Occipital lobe (tissue), 2 donors: ENCODE results near the genes KCTD10, GLTP and PPTC7.

GRCh38 chr12:109196863-109197929 lies 80.8 kb downstream of the ACACB start:
- RAMPAGE, long total RNA, result no peak

DNA sequence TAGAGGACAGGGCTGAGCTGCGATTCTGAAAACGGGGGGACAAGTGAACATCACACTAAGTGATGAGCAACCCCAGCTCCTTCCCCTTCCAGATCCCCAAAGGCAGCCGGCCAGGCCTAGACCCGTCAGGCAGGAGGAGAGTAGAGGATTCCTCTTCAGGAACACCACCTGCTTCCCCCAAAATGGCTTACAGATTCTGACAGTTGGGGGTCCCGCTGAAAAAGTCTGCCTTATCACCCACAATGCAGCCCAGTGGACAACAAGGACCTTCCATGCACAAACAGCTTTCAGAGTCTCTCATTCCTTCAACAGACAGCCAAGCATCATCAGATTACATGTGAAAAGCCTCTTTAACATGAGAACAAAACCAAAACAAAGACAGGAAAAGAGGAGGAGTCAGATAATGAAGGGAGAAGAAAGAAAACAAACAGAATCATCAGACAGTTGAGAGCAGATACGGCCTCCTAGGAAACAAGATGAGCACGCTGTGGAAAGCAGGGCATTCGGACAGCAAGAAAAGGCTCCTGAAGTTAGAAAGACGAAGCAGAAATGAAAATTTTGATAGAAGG lies 18.4 kb downstream of the KCTD10 start:
- RAMPAGE, long total RNA, result no peak

- RAMPAGE, long total RNA, result no peak
Measured at GRCh38 chr12:109461024-109461472, 16.1 kb downstream of the KCTD10 start.

- RAMPAGE, long total RNA, result no peak
Measured at GRCh38 chr12:109461473-109461867, 15.6 kb downstream of the KCTD10 start.

- RAMPAGE, long total RNA, result no peak
Measured at GRCh38 chr12:109467681-109468329, 9.3 kb downstream of the KCTD10 start.

DNA sequence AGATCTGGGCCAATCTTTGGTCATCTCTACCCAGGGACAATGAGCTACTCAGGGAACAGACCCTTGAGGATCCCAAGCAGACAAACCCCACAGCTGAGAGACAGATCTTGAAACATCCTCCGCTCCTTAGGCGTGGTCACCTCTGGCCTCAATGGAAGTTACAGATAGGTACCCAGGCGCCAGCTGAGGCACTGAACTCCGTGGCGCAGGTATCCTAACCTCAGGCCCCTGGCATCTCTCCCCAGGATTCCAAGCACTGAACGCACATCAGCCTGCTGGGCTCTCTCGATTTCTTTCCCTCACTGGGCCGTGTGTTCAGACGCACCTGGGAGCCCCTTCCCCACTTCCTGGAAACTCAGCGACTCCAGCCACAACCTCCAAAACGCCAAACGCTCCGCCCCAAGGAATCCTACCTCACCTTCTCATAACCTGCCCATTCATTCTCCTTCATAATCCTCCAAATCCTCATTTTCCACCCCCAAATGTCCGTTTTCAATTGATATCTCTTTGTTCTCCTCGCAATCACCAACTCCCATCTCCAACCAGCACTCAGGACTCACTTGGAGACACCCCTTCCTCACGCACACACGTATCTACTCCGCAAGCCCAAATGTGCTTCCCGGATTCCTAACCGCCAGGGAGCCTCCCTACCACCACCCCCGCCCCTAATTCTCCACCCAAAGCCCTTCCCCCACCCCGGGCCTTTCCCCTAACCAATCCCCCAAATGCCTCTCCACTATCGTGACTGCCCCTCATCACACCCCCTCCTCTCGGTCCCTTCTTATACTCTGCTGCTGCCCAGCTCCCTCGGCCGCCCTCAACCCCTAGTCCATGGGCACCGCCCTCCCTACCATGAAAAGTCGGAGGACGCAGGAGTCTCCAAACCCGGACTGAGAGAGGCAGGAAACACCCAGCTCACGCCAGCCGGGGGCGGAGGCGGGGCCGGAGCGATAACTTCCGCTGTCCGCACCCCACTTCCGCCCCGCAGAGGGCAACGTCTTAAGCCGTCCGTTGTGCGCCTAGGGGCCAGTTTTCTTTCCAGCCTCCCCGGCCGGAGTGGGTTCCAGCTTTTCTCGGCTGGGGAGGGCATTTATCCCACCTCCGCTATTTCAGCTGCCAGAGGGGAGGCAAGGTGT lies at the start of gene KCTD10:
TSS of gene KCTD10 (minus strand) at position 892 of the 1,136 bp plus-strand sequence.
- RAMPAGE, long total RNA, result no peak

DNA sequence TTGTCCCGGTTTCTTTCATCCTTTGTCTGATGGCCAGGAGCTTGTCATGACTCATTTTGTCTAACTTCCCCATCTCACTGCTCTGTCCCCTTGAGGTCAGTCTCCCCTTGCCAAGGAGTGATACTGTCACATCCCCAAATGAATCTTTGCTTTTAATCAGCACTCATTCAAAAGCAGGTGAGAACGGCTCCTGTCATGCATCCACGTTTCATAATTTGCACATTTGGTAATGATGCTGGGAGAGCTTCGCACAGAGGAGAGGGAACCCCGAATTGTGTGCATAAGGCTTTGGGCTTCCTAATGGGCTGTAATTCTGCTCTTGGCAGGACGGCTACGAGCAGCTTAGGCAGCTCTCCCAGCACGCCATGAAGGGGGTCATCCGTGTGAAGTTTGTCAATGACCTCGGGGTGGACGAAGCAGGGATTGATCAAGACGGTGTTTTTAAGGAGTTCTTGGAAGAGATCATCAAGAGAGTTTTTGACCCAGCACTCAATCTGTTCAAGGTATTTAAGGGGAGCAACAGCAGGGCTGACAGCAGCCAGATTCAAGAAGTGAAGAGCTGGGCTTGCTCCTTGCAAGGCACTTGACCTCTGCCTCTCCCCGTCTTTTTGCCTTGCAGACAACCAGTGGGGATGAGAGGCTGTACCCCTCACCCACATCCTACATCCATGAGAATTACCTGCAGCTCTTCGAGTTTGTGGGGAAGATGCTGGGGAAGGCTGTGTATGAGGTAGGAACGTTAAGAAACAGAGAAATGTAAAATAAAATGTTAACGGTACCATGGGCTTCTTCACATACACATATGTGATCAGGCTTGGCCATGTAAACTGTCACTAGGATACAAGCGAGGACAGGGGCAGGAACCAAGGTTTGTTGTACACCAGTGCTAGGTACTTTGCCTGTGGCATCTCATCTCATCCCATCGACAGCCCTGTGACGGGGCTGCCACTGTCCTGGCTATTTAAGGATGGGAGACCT lies 43.7 kb downstream of the UBE3B start:
- RAMPAGE, long total RNA, result no peak

DNA sequence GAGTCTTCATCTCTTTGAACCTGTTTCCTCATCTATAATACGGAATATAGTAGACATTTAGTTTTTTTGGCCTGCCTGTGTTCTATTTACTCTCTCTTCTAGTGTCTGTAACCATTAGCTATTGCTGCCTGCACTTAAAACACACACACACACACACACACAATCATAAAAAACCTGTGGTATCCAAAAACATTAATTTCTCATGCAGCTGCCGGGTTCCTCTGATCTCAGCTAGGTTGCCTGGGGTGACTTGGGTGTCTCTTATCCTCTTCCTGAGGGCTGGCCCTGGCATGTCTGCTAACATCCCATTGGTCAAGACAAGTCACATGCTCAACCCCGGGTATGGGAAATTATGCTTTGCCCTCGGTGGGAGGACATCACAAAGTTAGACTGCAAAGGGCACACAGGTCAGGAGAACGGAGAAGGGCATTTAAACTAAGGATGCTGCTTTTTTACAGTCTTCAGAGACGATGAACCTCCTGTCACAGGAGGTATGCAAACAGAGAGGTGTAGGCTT lies 55.7 kb downstream of the TRPV4 start:
- RAMPAGE, long total RNA, result no peak

GRCh38 chr12:109879787-109880929 lies at the start of gene GLTP:
GLTP (minus strand) TSS chr12:109880541.
- RAMPAGE, long total RNA, result no peak

DNA sequence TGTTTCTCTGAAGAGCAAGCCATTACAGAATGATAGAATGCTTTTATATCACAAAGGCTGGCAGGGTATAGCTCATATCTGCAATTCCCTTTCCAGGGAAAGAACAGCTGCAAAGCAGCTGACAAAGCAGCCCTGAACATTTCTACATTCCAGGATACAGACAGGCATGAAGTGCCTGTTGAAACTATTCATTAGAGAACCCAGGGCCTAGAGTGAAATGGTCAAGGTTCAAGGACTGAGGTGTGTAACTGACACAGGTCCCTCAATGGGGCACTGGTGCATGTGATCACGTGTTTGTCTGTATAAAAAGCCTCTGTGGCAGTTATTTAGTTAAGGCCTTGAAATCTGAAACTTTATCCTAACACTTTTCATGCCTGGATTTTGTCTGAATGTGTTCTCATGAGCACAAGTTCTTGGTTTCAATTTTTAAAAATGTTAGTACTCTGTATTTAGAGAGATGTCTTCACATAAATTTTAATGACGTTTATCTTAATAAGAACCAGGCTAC lies 47.1 kb downstream of the GIT2 start:
- RAMPAGE, long total RNA, result no peak

DNA sequence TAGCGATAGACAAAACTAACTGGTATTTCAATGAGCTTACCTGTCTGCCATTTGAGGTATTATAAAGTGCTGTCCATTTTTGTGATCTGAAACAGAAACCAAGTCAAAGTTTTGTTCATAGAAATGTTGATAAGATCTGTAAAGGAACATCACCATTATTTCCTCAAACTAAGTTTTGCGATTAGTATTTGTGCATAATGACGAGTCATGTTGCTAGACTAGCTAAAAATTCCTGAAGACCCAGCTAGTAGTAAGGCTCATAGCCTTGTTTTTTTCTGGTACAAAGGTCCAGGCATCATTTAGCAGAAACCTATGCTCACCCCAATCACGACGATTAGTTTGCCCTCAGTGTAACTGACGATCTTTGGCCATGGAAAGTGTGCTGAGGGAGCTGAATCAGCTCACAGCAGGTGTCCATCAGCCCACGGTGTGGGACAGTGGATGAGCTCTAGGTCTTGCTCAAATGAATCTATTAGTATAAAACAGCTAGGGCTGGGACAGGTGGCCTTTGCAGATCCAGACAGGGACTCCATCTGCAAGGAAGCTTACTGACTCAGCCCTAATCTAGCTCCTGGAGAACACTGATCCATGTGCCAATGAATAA lies 28.6 kb downstream of the GIT2 start:
- RAMPAGE, long total RNA, result no peak

DNA sequence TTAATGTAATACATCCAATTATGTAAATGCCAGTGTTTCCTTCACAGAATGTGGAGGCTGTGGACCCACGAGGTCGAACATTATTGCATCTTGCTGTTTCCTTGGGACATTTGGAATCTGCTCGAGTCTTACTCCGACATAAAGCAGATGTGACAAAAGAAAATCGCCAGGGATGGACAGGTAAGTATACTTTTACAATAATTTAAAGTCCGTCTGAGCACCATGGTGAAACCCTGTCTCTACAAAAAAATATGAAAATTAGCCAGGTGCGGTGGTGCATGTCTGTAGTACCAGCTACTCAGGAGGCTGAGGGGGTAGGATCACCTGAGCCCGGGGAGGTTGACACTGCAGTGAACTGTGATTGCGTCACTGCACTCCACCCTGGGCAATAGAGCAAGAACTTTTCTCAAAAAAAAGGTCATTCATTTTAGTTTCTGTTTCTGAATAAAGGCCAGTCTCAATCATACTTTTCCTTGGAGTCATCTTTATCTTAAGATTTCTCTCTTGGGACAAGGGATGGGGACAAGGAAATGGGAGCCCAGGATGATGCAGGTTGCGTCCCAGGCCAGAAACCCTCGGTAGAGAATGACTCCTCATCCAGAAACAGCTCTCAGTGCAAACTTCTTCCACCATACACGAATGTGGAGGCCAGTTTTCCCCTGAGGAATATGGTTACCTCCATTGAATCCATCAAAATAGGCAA lies 12.9 kb downstream of the ANKRD13A start:
- RAMPAGE, long total RNA, result no peak

DNA sequence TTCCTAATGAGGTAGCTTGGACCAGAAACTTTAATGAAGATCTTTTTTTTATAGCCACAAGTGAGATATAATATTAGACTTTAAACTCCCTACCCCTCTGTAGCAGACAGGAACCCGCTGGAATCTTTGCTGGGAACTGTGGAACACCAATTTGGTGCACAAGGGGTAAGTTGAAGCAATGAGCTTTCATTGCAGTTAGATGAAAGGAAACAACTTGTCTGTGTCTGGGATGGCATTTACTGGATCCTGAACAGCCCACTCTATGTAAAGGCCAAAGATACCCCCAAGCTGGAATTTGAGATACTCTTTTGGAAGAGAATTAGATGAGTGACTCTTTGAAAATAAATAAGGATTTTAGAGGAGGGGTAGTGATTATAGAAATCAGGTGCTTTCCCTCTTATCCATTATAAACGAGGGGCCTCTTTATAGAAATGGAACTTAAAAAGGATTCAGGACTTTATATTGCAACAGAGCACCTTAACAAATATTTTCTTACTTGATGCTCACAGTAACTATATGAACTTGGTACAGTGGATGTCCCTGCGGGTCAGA lies 20.6 kb downstream of the C12orf76 start:
- RAMPAGE, long total RNA, result no peak

DNA sequence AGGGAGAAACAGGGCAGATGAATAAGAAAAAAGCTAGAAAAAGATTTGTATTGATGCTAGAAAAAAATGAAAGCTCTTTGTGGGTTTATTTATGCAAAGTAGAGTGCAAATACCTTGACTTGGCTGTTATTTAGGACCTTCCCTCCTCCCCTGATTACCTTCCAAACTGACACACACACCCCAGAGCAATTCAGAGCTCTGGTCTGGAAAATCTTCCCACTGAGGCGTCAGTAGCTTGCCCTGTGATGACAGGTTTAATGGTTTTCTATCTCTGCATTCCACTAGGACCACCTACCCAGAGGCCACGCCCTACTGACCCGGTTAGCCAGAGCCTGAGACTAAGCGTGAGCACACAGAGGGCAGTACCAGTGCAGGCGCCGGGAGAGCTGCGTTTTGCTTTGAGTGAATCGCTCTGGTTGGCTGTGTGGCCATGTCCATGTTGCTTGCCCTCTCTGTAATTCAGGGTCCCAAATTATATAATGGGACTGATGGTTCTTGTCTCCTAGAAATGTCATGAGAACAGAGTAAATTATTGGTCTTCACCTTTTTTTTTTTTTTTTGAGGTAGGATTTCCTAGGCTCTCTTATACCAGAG lies 36.2 kb upstream of the ATP2A2 start:
- RAMPAGE, long total RNA, result no peak

- RAMPAGE, long total RNA, result start-site peak on the minus strand at chr12:110281014-110281041, 84 and 65 reads in 2 replicates
Measured at GRCh38 chr12:110279962-110281165, 683 bp upstream of the ATP2A2 start.

- RAMPAGE, long total RNA, result no peak
Measured at GRCh38 chr12:110317696-110318490, 36.8 kb downstream of the ATP2A2 start.

DNA sequence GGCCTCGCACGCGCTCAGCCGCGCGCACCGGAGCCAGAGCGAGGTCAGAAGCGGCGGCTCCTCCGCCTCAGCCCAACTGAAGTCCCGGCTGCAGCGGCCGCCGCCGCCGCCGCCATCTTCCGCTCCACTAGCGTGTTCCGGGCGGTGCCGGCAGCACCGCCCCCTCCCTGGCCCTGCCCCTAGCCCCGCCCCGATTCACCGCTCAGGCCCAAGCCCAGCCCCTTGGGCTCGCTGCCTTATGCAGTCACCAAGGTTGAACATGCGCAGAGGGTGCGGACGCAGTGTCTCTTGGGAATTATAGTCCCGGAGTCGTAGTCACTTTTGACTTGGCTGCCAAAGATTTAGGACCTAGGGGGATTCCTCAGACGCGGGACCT lies at the start of gene PPTC7:
TSS of gene PPTC7 (minus strand) at position 132 of the 376 bp plus-strand sequence.
- RAMPAGE, long total RNA, result no peak

DNA sequence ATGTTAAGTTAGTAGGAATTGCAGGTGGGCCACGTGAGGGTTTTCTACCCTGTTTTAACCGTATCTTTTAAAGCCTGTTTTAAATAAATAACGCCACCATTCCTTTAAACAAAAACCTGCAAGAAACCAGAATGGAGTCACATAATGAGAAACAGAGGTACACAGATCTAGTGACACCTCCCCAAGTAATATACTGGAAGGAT lies 346 bp upstream of the PPTC7 start:
- RAMPAGE, long total RNA, result no peak

DNA sequence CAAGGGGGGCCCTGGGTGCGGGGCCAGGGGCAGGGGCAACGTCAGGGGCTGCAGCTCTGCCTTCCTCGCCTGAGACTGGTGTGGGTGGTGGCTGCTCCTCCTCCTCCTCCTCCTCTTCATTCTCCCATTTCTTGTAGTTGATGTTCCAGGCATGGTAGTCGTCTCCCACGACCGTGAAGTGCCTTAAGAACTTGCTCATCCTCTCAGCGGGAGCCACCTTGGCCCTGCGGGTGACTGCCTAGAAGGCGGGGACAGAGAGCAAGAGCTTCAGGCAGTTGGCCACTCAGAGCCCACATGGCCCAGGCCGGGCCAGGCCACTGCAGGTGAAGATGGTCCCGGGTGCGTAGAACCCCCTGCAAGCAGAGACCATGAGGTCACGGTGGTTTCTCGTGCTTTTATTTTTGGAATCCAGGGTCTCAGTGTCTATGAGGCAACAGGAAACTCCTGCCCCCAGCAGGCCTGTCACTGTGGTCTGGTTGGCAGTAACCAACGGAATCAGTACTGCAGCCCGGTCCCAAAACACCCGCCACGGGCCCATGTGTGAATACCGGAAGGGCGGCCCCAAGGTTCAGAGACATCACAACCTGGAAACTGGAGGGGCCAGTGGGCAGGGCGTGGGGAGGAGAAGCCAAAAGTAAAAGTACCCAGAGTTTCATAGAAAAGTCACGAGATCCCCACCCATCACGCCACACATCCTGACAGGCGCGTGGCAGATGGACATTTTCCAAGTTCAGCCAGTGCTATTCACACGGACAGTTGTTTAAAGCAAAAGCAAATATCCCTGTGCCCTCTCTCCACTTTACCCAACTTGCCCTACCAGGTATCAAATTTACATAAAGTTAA lies 27.5 kb downstream of the HVCN1 start:
- RAMPAGE, long total RNA, result no peak

GRCh38 chr12:110738506-110738911 lies 4.2 kb downstream of the PPP1CC start:
- RAMPAGE, long total RNA, result no peak